Measurements from ENCODE around the genes ADAM11 and C1QL1.

DNA sequence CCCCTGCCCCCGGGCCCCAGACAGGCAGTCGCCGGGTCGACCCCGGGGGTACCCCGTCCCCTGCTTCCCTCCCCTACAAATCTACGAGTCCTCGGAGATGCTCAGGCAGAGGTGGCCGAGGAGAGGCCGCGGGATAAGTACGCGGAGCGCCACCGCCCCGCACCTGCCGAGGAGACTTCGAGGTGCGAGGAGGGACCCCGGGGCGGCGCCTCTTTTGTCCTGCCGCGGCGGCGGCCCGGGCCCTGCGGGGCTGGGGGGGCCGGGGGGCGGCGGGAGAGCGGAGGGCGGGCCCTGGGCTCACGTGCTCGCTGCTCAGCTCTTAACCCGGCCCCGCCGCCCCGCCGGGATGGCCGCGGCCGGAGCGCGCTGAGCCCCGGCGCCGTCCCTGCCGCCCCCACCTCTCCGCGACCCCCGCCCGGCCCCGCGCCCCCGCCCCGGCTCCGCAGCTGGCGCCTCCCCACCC, at the start of gene ADAM11:
ADAM11 (plus strand) TSS at position 322 of the 463 bp plus-strand sequence.
- PRO-cap, result no peak

DNA sequence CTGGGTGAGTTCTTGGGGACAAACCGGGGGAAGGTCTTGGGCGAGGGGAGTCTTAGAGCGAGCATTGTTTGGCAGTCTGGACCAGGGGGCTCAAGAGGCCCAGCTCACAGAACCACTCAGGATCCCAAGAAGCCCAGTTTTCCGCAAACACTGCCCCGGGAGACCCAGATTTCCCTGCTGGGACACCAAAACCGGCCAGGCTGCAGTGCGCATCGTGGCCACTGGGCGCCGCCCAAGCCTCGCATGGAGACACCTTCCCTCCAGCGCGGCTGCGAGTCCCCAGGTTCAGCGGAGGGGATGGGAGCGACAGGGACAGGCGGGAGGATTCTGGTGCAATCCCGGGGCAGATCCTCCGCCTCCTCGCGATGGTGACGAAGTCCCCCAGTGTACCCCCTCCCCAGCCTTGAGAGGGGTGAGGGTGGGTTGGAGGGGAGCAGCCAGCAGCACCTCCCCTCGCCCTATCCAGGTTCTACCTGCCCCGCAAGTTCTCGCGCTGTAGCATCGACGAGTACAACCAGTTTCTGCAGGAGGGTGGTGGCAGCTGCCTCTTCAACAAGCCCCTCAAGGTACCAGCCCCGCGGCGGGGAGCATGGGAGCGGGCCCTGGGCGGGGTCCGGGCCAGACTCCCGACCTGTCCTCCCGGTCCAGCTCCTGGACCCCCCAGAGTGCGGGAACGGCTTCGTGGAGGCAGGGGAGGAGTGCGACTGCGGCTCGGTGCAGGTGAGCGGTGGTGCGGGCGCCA, 16.1 kb downstream of the ADAM11 start:
- PRO-cap, result no peak

DNA sequence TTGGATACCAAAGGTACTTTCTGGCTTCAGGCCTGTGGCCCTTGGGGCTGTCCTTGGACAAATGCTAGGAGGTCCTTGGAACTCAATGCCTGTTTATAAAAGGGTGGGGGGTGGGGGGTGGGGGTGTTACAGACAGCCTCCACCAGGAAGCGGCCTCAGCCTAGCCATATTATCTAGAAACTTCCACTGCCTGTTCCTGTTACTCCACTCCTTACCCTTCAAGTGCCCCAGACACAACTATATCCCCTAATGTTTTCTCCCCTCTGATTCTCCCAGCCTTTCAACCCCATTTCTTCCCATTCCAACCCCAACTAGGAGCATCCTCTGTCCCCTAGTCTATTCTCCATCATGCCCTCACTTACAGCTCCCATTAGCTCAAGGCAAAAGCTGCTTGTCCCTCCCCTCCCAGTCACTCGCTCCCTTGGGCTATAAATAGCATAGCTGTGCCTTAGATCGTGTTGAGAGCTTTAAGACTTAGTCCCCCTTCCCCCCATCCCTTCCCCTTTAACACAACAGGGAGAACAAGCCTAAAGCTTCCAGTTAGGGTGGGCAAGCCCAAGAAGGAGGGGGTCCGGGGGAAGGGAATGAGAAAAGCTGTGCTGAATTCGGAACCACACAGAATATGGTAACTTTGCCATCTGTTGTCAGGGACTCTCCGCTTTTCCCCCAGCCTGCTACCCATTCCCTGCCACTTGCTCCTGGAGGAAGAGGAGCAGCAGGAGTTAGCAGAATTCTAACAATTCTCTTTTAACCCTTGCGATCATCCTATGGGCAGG, 5.1 kb upstream of the HIGD1B start:
- PRO-cap, result bidirectional peak, plus-strand start at position 438 of the sequence, minus-strand start at position 350 of the sequence

GRCh38 chr17:44965867-44966195, 2.3 kb downstream of the C1QL1 start:
- PRO-cap, result no peak

- PRO-cap, result bidirectional peak, plus-strand start at chr17:44968525, minus-strand start at chr17:44968344
Measured at GRCh38 chr17:44968055-44969004, at the start of gene C1QL1. TSS of gene C1QL1 (minus strand) at chr17:44968303.

GRCh38 chr17:44995439-44995974, 27.4 kb upstream of the C1QL1 start:
- PRO-cap, result no peak

GRCh38 chr17:45158397-45158793, 3.3 kb upstream of the HEXIM2 start:
- PRO-cap, result no peak

- PRO-cap, result unidirectional peak, plus-strand start at chr17:45172734
Measured at GRCh38 chr17:45172518-45173535, 11.2 kb downstream of the HEXIM2 start.

GRCh38 chr17:45197394-45198249, 24.1 kb upstream of the FMNL1 start:
- PRO-cap, result no peak

DNA sequence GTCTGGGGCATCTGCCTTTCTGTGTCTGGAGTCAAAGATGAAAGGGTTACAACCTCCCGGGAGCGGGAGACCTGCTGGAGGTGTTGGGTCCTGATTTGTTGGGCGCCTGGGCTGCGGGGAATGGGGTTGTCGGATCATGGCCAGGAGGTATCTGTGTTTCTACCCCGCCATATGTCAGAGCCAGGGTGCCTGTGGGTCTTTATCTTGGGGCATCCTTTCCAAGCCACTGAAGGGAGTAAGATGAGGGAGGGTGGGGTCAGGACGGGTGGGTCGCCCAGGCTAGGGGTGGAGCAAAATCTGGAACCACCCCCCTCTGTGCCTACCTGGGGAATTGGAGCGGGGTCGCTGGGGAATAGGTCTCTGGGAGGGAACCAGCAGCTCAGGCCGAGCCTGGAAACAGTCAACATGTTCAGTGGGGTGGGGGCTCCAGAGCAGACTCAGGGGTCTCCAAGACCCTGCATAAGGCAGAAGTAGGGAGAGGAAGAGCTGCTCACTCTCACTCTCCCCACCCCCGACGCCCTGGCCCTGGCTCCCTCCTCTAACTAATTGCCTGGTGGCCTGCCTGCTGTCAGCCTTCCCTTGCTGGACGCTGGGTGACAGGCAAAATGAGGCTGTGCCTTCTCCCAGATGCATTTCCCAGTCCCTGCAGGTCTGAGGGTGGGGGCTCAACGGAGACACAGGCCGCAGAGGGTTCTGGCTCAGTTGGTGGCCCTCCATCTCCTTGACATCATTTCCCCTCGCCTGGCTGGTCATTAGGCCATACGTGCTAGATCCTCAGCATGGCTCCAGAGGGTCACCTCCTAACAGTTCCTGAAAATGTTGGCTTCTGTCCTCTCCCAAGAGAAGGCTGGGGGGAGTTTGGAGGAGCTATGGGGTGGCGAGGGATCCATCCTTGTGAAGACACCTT, 1.2 kb downstream of the FMNL1 start:
- PRO-cap, result no peak

- PRO-cap, result no peak
Measured at GRCh38 chr17:45227882-45228715, 6.4 kb downstream of the FMNL1 start.

GRCh38 chr17:45231743-45231883, 9.9 kb downstream of the FMNL1 start:
- PRO-cap, result no peak

DNA sequence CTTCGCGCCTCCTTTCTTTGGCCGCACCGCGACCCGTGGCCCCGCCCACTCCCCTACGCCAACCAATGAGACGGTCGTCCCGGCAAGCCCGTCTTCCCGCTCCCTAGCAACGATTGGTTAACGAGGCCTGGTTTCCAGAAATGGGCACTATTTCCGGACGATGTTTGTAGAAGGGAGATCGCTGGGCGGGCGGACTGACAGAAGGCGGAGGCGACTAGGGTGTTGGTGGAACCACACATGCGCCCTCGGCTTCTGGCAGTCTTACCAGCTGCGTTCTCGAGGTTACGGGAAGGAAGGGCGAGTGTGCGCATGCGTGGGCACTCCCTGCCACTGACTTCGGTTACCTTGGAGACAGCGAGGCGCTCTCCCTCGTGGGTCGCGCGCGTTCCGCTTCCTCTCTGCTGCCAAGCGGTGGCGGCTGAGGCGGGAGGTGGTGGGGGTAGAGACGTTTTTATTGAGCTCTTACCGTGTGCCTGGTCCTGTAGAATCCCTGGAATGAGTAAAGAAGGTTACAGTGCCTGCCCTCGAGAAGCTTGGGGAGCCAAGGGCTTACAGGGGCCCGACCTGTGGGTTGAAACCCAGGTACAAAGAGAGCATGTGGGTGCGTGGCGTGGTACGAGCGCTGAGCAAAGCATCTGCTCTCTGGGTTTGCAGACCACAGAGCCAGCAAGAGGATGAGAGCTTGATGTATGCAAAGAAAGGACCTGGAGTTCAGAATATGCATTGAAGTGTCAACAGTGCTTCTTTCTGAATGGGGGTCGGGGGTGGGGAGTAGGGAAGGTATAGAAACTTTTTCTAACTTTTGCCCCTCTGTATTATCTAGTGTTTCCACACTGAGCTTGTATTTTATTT, 553 bp upstream of the MAP3K14 start:
- PRO-cap, result bidirectional peak, plus-strand start at position 200 of the sequence, minus-strand start outside the sequence; bidirectional peak, plus-strand start at position 392 of the sequence, minus-strand start at position 254 of the sequence

- PRO-cap, result no peak
Measured at GRCh38 chr17:45332857-45333662, 16.2 kb upstream of the MAP3K14 start.

- PRO-cap, result no peak
Measured at GRCh38 chr17:45338200-45338908, 21.5 kb upstream of the MAP3K14 start.

- PRO-cap, result no peak
Measured at GRCh38 chr17:45364502-45365015, 47.7 kb upstream of the MAP3K14 start.

GRCh38 chr17:45430377-45430804, 2.3 kb downstream of the ARHGAP27 start:
- PRO-cap, result no peak

- PRO-cap, result no peak
Measured at GRCh38 chr17:45435662-45436113, 3.0 kb upstream of the ARHGAP27 start.

DNA sequence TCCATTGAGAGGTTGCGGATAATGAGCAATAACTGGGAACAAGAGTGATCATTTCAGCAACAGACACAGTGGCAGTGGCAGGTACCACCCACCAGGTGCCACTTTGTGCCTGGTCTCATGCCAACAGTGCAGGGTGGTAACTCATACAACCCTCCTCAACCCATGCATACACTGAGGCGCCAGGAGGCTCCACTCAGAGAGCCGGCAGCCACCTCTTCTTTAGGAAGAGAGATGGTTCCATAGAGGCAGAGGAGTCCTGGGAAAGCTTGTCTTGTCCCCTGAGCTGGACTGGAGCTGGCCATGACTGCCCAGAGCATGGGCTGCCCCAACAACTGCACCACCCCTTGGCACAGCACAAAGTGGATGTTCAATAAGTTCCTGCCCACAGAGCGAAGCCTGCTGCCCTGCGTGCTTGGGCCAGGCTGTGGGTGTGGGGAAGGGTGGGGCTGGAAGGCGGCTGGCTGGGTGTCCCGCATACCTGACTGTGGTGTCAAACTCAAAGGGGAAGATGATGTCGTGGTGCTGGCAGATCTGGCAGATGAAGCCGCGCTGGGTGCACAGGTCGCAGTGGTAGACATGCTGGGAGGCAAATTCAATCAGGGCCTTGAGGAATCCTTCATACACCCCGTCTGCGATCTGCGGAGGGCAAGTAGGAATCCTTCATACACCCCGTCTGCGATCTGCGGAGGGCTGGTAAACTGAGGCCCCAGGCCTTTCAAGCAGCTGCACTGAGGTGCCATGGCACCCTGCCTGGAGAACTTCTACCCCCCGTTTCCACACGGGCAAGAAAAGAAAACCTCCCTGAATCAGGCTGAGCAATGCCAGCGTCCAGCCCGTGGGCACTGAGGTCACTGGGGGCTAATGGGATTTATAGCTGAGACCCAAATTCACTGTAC, 6.6 kb upstream of the ARHGAP27 start:
- PRO-cap, result no peak

- PRO-cap, result no peak
Measured at GRCh38 chr17:45870056-45870472, 24.3 kb upstream of the MAPT start.